Progenitor cell of endocrine pancreas (in vitro differentiated cells): ENCODE results near the genes GJA10, FUT9 and POU3F2.

DNA sequence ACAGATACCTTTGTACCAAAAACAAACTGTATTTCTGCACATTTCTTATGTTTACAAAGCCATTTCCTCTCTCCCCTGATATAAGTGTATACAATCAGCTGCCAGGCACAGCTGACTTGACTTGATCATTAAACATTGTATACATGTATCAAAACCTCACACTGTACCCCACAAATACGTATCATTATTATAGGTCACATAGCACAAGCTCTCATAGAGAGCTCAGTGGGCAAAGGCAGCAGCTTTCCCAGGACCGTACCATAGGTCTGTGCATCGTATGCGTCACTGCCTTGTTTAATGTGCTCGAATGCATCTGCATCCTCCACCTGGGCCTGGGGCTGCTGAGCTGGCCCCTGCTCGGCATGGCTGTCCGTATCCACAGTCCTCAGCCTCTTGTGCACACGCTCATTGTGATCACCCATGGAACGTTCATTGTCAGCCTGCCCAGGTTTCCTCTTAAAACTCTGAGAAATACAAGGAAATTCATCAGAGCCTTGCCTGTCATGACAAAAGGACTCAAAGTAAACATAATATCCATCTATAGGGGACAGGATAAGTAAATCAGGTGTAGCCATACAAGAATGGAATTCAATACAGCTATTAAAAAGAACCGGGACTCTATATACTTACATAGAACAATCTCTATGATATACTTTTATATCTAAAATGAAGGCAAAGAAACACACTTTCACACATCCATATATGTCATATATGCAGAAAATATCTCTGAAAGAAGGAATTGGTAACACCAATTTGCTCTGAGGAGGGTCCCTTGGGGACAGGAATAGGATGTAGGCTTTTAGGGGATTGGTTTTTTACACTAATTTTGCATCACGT lies 17.2 kb upstream of the LYRM2 start:
- PRO-cap: no peak

DNA sequence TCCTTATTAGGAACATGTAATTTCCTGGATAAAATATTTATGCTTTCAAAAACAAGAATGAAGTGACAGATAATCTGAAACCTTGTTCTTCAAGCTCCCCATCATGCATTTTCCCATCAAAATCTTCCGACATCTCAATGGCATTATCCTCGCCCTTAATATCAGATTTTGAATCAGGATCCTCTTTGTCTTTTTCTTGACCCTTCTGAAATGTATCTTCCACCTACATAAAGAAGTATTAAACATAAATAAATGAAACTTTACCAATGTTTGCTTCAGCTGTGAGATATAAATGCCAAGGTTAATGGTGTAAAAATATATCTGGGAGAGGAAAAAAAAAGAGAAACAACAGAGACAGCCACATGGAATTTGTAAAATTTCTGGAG lies 25.9 kb upstream of the LYRM2 start:
- PRO-cap: no peak

GRCh38 chr6:89667680-89668527 lies 29.4 kb upstream of the LYRM2 start:
- PRO-cap: no peak

DNA sequence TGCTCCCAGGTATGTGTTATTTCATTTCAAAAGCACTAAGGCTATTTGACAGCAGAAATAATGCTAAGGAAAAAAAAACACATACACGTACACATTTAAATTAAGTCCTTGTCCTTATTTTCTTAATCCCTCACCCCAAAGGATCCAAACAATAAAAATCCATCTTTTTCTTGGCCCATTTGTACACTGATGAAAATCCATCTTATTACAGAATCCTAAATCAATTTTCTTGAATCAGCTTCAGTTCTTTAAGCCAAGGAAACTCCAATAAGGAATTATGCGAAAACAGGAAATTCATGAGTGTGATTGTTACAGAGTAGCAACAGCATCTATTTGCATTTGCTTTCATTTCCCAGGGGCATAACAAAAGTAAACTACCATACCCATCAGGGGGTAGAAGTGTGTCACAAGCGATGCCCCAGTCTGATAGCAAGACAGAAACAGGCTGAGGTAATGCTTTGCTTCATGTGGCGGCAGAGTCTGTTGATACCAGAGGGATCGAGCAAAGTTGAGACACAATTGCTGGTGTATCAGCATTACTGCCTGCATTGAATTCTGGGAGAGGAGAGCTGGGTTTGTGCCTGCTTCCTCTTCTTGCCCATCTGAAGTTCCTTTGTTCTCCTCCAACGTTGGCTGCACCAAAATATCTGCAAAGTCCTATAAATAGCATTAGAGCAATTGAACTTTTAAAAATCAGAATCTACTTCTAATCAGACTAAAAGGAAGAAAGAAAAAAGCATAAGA lies 51.1 kb upstream of the LYRM2 start:
- PRO-cap: no peak

DNA sequence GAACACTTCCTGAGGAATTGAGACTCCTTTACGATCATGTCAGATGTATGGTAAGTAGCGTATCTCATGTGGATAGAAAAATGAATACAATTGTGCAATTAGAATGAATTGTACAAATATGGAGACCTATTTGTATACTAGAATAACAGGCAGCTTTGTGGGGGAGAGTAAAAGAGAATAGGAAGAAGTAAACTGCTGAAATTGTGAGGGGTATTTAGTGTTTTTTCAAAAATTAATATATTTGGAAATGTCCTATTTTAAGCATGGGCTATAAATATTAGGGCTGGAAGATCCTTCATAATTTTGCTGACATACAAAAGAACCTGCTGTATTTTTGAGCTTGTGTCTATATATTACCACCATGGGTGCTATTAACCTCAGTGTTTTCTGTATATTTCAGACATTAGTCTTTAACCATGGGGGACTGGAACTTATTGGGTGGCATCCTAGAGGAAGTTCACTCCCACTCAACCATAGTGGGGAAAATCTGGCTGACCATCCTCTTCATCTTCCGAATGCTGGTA lies at the start of gene GJA10:
GJA10 (plus strand) TSS at position 417 of the 524 bp plus-strand sequence.
- PRO-cap: no peak

DNA sequence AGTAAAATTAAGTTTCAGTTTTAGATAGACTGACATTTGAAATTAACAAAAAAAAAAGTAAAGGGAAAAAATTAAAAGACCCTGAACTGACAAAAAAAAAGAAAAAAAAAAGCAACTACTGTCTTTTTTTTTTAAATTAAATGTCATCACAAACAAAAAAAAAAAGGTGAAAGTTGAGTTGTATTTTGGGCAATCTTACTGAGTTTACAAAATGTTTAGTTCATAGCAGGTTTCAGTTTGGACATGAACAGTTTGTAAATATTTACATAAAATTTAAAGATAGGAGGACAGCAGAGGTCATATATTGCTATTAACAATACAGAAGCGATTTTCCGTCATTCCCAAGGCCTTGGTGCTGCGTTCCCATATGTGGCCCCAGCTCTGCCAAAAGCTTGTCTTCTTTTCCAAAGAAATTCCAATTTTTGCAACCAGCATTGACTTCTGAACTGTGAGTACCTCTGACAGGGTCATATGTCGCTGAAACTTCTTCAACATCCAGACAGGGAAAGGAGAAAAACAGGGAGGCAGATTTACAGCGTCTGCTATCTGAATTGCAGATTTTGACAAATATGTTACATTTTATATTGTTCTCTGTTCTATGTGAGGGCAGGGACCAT lies 5.1 kb downstream of the BACH2 start:
- PRO-cap: no peak

- PRO-cap: no peak
Measured at GRCh38 chr6:90315333-90316029, 18.8 kb upstream of the BACH2 start.

- PRO-cap: no peak
Measured at GRCh38 chr6:90425127-90425536, 128.5 kb upstream of the BACH2 start.

GRCh38 chr6:90610143-90610658 lies 23.3 kb upstream of the MAP3K7 start:
- PRO-cap: no peak

- PRO-cap: no peak
Measured at GRCh38 chr6:90701242-90701700, 114.4 kb upstream of the MAP3K7 start.

- PRO-cap: no peak
Measured at GRCh38 chr6:92723514-92724129, 695.7 kb downstream of the EPHA7 start.

DNA sequence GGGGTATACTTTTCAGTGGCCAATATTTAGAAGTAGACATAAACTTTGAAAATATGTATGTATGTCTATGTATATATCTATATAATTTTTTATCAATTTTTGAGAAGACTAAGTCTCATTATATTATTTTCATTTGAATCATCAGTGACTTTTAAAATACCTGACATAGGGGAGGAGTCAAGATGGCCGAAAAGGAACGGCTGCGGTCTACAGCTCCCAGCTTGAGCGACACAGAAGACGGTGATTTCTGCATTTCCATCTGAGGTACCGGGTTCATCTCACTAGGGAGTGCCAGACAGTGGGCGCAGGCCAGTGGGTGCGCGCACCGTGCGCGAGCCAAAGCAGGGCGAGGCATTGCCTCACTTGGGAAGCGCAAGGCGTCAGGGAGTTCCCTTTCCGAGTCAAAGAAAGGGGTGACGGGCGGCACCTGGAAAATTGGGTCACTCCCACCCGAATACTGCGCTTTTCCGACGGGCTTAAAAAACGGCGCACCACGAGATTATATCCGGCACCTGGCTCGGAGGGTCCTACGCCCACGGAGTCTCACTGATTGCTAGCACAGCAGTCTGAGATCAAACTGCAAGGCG lies 181.0 kb downstream of the MANEA start:
- PRO-cap: unidirectional peak, plus-strand start at position 180 of the sequence; unidirectional peak, plus-strand start at position 381 of the sequence

- PRO-cap: unidirectional peak, minus-strand start at chr6:96015569; unidirectional peak, minus-strand start at chr6:96015651; bidirectional peak, plus-strand start at chr6:96015974, minus-strand start at chr6:96015862
Measured at GRCh38 chr6:96015205-96016053, at the start of gene FUT9. FUT9 (plus strand) TSS chr6:96015974.

- PRO-cap: no peak
Measured at GRCh38 chr6:96851843-96852252, 14.6 kb upstream of the GPR63 start.

DNA sequence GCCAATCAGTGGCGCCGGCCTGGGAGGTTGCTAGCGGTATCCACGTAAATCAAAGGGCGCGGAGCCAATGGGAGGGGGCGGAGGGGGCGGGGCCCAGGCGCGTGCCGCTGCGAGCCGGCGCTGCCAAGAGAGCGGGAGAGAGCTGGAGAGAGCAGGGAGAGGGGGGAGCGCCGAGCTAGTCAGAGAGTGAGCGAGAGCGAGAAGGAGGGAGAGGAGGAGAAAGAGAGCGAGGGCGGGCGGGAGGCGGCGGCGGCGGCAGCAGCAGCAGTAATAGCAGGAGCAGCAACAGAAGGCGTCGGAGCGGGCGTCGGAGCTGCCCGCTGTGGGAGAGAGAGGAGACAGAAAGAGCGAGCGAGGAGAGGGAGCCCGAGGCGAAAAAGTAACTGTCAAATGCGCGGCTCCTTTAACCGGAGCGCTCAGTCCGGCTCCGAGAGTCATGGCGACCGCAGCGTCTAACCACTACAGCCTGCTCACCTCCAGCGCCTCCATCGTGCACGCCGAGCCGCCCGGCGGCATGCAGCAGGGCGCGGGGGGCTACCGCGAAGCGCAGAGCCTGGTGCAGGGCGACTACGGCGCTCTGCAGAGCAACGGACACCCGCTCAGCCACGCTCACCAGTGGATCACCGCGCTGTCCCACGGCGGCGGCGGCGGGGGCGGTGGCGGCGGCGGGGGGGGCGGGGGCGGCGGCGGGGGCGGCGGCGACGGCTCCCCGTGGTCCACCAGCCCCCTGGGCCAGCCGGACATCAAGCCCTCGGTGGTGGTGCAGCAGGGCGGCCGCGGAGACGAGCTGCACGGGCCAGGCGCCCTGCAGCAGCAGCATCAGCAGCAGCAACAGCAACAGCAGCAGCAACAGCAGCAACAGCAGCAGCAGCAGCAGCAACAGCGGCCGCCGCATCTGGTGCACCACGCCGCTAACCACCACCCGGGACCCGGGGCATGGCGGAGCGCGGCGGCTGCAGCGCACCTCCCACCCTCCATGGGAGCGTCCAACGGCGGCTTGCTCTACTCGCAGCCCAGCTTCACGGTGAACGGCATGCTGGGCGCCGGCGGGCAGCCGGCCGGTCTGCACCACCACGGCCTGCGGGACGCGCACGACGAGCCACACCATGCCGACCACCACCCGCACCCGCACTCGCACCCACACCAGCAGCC lies at the start of gene POU3F2:
POU3F2 (plus strand) TSS at position 137 of the 1,152 bp plus-strand sequence.
- PRO-cap: unidirectional peak, plus-strand start at position 419 of the sequence; bidirectional peak, plus-strand start at position 734 of the sequence, minus-strand start at position 454 of the sequence

GRCh38 chr6:99405445-99405809 lies 11.4 kb upstream of the COQ3 start:
- PRO-cap: no peak

- PRO-cap: no peak
Measured at GRCh38 chr6:99550132-99550752, 18.2 kb downstream of the CCNC start.

DNA sequence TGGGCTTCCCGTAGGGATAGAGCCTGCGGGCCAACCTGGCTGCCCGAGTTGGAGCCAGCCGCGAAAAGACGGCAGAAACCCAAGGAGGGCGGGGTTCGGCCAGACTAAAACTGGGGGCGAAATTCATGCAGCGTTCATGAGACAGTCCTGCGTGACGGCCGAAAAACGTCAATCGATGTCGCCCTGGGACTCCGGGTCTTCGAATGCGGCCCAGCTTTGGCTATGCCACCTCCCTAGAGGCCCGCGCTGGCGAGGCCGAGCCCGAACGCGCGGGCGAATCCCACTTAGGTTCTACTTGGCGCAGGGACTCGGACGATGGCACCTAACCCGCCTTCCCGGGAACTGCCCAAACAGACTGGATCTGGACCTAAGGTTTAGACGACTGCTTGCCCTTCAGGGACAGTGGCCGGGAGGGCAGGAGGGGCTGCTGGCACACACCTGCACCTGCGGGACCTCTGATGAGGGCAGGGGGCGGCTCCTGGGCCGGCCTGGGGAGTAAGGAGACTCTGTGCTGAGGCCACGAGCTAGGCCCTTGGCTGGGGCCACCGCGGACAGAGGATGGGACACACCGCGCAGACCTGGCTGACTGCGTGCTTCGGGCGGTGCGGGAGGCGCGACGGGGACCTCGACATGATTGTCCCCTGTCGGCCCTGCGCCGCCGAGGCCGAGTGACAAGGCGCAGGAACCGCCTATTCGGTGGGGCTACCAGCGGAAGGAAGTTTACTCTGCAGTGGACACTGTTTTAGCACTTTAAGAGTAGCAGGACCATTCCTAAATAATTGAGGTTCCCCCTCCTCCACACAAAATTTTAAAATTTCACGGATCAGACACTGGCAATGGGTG lies 6.4 kb downstream of the SIM1 start:
- PRO-cap: no peak

DNA sequence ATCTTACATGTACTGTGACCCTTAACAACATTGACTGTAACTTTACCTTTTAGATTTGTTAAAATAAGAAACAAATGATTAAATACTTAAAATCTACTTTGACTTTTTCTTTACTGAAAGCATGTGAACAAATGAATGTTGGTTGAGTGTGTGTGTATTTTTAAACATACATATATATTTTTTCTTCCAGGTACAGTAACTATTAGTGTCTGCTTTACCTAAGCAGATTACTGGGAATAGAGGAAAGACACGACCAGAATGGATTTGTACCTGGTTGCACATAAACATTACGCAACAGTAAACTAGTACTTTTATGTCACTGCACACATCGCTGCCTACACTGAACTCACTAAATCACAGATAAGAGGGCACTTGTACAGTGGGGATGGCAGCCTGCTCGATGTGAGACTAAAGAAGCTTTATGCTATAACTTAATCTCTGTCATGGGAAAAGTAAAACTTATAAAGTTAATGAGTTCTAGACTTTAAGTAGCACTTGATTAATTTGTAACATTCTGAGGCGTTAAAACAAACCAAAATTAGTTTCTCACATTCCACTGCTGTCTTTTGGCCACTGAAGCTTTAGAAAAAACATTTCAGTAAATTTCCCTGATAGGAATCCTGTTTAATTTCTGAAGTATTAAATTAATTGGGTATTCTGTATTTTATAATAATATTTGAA lies 89.5 kb upstream of the SIM1 start:
- PRO-cap: no peak

GRCh38 chr6:101970090-101970419 lies 576.5 kb downstream of the GRIK2 start:
- PRO-cap: no peak